Panc1 (cell line): ENCODE results near the gene ZNF521.

DNA sequence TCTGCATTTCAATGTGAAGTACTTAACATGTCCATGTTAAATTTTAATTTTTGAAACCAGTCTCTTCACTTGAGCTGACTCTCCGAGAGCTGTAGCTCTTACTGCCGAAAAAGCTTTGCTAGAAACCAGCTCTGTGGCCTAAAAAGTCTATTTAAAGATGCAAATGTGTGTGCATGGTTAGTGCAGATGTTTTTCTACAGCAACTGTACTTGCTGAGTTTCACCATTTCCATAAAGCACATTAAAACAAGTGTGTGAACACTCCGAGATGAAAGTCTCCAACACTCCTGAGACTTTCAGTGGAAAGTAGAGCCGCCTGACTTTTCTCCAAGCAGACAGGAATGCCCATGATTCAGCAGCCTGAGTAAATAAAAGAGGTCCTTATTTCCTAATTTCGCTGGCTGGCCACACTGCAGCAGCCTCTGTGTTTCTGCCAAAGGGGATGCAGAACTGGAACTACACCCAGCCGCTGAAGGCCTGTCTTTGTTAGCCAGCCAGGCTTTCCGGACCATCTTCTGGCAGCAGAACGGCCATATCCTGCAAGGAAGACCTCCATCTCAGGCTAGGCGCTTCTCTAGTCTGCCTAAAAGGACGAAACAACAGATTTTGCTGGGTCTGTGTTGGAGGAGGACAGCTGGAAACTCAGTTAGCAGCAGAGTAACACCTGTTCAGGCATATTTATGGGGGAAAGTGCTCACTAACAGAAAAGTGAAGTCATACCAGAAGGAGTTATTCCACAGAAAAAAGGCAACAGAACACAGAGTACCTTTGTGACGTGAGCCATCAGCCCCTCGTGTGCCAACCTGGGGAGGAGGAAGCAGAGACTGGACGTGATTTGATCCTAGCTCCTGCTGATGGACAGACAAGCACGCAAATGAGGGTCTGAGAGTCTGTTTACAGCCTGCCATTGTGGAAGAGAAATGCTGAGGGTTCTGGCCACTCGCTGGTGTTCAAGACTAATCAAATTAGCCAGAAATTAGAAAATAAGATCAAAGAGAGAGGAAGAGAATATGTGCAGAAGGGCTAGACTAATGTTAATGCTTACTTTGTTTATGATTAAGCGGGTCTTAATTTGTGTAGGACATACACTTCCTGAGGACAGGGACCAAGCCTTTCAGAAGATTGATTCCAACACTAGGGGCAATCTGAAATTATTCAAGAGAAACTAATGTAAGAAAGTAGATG lies 120.9 kb downstream of the ZNF521 start:
- RRBS, 2 experiments = no CpG with 5 or more reads among the region's 16 CpGs

- RRBS, 2 experiments = no CpG with 5 or more reads among the region's 8 CpGs
Observed at GRCh38 chr18:25348806-25349023, 3.3 kb downstream of the ZNF521 start.

GRCh38 chr18:25351635-25352820 lies at the start of gene ZNF521:
Gene ZNF521, minus strand, starts transcription at chr18:25352166.
- RRBS, 2 experiments = 5 to 9% methylated on average over 19 of the region's 100 CpGs

GRCh38 chr18:25725123-25725491 lies 365.3 kb downstream of the SS18 start:
- RRBS, 2 experiments = no CpG with 5 or more reads among the region's 3 CpGs

DNA sequence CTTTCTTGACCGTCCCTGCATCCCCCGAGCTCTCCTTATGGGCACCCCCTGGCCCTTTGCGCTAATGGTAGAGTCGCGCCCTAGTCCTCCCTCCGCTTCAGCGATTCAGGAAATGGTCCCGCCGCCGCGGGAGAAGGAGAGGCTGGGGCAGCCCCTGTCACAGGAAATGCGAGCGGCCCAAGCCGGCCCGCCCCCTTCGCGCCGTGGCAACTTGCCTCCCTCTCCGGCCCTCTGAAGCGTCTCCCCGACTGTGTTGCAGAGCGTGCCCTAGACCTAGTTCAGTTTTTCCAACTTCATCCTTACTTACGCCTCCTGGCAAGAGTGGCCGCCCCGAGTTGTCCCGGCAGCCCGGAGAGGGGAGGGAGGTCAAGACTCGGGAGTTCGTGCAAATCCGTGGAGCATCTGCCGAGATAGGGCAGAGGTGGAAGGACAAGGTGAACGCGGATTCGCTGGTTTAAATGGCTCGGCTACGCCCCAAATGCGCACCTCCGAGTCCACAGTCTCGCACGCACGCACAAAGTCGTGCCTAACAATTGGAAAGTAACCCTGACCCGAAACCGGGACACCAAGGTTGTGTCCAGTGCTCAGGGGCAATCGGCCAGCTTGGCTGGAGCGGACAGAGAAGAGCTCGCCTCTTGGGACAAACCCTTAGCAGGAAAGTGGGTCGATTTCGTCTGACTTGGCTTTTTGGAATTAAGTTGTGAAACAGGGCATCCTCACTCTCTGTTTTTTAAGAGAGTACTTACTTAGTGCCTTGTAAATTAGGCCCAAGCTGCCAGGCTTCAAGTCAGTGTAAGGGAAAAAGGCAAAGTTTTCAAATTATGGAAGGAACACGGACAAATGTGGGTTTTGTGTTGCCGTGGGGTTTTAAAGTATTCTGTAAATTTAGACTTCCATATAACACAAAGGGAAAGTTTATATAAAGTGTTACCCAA lies 643 bp upstream of the SS18 start:
- RRBS, 2 experiments = 1 to 6% methylated on average over 6 to 11 of the region's 51 CpGs

- RRBS, 2 experiments = no CpG with 5 or more reads among the region's 9 CpGs
Observed at GRCh38 chr18:27143762-27144190, 41.3 kb downstream of the CHST9 start.

- RRBS, 2 experiments = no CpG with 5 or more reads among the region's 6 CpGs
Observed at GRCh38 chr18:28127211-28127686, 49.7 kb downstream of the CDH2 start.

DNA sequence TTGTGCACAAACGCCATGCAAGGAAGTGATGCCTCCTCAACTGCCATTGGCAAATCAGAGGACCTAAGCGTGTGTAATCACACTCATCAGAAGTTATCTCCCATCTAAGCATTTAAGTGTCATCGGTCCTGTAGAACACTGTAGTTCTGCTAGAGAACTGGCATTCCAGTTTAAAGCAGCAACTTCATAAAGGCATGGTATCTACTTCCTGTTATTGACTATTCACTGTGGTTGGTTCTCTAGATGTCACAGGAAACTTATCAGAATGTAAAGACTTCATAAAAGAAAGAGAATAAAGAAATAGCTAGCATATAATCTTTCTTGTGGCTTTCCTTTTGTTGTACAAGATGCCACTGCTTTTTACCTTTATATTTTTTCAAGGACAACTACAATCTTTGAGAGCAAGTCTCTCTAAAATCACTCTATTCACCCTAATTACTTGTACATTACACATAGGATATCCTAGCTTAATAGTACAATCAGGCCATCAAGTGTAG lies 492 bp upstream of the DSC1 start:
- RRBS, 2 experiments = no CpG with 5 or more reads among the region's 3 CpGs

GRCh38 chr18:31207365-31207993 lies 44.8 kb upstream of the DSC1 start:
- RRBS, 2 experiments = no CpG with 5 or more reads among the region's 7 CpGs

- RRBS, 2 experiments = no CpG with 5 or more reads among the region's 3 CpGs
Observed at GRCh38 chr18:31262106-31262470, 55.9 kb upstream of the DSG1 start.

- RRBS, 2 experiments = no CpG with 5 or more reads among the region's 7 CpGs
Observed at GRCh38 chr18:31498909-31499252, 904 bp downstream of the DSG2 start.

DNA sequence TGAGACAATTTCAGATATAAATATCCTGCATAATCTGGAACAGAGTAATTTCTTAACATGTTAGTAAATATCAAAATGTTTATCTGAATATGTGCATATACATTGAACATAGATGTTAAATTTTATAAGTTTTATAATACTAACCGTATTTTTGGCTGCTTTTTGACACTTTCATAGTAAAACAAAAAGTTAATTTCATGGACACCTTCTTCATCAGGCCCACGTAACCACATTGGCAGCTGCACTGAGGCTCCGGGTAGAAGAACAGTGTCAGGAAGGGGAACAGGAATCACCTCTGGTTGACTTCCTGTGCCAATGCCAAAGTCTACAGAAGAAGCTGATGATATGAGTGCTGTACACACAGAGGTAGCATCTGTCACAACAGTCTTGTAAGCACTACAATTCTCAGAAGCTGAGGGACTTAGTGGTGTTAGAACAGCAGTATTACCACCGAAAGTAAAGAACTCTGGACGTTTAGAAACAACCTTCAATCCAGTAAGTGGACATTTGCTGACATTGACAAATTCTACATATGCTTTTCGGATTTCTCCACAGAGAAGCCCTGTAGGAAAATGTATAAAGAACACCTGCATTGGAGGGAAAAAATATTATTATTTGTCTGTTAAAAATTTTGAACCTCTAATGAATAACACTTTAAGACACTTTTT lies 85.4 kb downstream of the TRAPPC8 start:
- RRBS, 2 experiments = no CpG with 5 or more reads among the region's 6 CpGs

GRCh38 chr18:32093631-32094203 lies 2.0 kb downstream of the RNF138 start:
- RRBS, 2 experiments = no CpG with 5 or more reads among the region's 18 CpGs

DNA sequence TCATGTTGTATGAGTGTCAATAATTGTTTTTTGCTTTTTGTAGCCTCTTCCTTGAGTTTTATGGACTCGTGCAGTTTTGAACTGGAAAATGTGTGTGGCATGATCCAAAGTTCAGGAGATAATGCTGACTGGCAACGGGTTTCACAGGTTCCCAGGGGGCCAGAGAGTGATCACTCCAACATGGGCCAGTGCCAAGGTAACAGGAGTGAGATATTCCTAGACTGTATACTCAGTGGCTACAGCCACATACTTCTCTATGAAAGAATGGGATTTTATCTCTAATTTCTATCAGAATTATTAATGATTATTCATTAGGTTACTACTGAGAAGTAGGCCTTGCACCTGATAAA lies 18.2 kb downstream of the MEP1B start:
- RRBS, 2 experiments = no CpG with 5 or more reads among the region's 2 CpGs

DNA sequence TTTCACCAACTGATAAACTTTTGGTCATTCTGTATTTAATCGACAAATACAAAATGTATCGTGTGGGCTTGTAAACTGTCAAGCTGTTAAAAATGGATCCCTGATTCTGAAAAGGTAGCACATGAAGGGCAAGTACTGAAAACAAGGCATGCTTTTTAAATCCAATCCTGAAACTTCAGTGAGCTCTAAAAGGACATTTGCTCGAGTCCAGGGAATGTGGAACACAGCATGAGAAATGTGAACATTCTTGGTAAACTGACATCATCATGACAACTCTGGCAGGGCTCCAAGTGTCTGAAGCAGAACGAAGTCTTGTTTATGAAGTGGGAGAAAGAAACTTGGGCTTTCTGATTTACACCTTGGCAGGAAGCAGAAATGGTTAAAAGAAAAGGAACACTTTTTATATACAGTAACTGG lies 121.0 kb downstream of the GAREM1 start:
- RRBS, 2 experiments = no CpG with 5 or more reads among the region's 4 CpGs

DNA sequence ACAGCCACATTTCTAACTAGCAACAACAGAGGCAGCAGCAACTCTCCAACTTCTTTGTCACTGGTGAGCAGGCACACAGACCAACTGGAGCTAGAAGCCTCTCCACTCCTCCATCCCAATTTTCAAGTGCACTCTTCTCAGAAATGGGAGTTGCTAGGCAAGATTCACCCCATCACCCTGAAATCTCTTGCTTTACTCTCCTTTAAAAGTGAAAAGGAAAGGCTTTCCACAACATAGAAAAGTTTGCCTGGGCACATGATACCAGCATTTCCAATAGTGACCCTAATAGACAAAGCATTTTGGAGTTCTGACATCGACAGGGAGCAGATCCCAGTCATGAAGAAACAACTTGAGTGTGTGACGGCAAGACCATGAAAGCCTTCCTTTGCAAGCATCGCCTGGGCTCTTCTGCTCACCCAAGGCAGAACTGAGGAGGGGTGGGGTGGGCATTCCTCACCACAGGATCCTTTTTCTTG lies 4.0 kb downstream of the KLHL14 start:
- RRBS, 2 experiments = no CpG with 5 or more reads among the region's 3 CpGs

DNA sequence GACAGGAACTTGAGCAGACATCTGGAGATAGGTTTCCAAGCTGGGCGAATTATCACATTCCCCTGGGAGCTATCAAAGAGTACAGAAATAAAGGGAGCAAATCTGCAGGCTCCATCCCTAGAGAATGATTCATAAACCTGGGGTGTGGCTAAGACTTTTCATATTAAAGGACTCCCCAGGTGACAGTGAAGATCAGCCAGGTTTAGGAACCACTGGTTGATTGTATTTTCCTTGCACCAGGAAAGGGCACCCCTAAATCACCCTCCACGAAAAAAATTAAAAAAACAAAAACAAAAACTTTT lies 105.6 kb upstream of the NOL4 start:
- RRBS, 2 experiments = no CpG with 5 or more reads among the region's 2 CpGs

GRCh38 chr18:34909709-34910383 lies 131.4 kb upstream of the MAPRE2 start:
- RRBS, 2 experiments = no CpG with 5 or more reads among the region's 2 CpGs

DNA sequence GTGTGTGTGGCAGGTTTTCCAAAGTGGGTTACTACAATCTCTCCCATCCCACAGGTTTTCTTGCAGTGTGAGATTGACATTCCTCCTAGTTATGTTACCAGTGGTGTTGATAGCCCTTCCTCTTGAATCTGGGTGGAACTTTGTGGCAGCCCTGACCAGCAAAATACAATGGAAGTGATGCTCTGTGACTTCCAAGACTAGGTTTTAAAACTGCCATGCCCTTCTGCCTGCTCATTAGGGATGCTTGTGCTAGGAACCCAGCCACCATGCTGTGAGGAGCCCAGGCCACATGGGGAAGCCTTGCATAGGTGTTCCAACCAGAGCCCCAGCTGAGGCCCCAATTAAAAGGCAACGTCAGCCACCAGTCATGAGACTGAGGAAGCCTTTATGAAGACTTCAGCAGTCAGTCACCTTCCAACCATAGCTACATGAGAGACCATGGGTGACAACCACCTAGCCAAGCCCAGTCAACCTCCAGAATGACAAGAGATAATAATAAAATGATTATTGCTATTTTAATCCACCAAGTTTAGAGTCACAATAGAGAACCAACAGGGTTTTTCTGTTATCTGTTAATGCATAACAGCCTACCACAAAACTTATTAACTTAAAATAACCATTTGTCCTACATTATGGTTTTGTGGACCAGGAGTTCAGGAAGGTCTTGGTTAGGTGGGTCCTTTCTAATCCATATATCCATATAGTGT lies 13.9 kb upstream of the MAPRE2 start:
- RRBS, 2 experiments = no CpG with 5 or more reads among the region's 1 CpG

DNA sequence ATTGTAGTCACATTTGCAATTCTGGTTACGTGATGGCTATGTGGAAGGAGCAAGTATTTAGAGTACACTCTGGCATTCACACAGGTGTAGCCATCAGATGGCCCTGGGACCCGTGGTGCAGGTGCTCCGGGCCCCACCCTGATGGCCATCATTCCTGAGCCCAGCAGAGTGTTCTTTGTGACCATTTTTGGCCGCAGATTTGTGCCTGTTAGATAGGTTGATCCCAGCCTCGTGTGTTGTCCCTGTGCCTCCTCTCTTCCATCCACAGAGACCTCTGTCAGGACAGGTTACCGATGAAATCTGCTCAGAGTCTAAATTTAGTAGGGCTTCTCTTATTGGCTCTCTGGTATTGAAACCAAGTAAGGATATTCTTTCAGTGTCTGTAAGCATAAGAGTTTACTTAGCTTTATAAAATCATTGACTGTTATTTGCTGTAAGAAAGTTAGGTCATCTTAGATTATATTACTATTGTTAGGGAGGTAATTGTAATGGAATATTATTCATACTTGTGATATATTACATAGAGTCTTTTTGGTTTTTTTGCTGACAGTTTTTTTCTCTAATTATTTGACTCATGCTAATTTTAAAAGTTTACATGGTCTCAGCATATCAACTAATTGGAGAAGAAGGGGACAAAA lies 34.0 kb downstream of the MAPRE2 start:
- RRBS, 2 experiments = no CpG with 5 or more reads among the region's 6 CpGs